ENCODE measurements around the gene LGALS13.

DNA sequence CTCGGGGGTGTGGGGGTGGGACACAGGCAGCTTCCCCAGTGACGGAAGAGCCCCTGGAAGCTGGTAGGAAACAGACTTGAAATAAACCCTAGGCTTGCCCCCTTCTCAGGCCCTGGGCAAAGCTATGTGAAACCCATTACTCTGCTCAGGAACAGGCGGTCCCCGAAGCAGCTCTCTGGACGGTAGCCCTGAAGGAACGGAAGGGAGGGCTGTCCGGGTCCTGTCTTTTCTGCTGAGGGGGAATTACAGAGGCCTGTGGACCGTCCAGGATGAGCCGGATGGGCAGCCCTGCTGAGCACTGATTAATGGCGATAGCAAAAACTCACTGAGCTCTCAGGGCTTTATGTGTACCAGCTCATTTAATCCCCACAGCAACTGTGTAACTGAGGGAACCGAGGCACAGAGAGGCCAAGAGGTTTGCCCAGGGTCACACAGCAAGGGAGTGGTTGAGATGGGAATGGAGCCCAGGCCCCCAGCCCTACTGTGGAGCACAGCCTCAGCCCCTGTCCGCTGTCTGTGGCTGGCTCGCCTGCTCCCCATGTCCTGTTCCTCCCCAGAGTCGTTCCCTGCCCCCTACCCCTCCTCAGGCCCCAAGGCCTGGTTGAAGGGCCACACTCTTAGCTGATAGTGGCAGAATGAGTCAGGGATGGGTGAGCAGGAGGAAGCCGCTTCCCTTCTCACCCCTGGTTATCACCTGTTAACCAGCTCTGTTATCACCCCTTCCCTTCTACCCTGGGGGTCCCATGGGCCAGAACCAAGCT is 21.4 kb downstream of the CAPN12 start:
- PRO-cap = no peak

GRCh38 chr19:38727583-38727810 is 16.8 kb downstream of the CAPN12 start:
- PRO-cap = unidirectional peak, plus-strand start at chr19:38727747

DNA sequence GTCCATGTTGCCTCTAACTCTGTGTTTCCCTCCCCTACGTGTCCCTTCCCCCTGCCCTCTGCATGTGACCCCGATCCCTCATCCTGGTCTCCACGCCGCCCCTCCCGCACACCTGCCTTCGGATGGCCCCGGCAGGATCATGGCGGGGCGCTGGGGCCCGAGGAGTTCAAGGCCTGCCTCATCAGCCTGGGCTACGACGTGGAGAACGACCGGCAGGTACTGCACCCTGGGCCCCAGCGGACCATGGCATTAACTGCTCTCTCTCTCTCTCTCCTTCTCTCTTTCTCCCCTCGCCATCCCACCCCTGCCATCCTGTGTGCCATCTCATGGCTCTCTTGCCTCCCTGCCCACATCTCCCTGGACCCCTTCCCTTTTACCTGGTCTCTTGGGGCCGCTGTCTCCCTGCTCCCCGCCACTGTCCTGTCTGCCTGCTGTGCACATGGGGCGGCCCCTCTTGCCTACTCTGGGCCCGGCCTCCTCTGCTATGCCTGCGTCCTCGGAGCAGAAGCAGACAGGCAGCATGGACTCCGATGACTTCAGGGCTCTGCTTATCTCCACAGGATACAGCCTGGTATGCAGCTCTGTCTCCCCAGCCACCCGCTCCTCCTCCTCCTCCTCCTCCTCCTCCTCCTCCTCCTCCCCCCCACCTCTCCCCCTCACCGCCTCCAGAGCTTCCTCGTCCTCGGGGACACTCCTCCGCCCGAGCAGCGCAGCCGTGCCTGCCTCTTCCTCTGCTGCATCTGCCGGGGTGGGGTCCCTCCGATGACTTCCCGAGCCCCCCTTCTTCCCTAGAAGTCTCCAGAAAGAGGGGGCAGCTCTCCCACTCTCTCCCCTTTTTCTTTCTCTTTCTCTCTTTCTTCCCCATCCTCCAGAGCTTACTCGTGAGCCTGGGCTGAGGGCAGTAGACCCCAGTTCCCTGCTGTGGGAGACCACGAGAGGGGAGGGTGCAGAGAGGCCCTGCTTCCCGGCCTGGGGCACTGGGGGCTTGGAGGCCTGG is 16.2 kb downstream of the CAPN12 start:
- PRO-cap = no peak

GRCh38 chr19:38830084-38830447 is 1.5 kb downstream of the ECH1 start:
- PRO-cap = no peak

- PRO-cap = no peak
Observed at GRCh38 chr19:38837487-38838250, 6.1 kb upstream of the ECH1 start.

GRCh38 chr19:38840566-38841354 is 9.0 kb downstream of the HNRNPL start:
- PRO-cap = no peak

GRCh38 chr19:38841814-38843053 is 7.6 kb downstream of the HNRNPL start:
- PRO-cap = no peak

DNA sequence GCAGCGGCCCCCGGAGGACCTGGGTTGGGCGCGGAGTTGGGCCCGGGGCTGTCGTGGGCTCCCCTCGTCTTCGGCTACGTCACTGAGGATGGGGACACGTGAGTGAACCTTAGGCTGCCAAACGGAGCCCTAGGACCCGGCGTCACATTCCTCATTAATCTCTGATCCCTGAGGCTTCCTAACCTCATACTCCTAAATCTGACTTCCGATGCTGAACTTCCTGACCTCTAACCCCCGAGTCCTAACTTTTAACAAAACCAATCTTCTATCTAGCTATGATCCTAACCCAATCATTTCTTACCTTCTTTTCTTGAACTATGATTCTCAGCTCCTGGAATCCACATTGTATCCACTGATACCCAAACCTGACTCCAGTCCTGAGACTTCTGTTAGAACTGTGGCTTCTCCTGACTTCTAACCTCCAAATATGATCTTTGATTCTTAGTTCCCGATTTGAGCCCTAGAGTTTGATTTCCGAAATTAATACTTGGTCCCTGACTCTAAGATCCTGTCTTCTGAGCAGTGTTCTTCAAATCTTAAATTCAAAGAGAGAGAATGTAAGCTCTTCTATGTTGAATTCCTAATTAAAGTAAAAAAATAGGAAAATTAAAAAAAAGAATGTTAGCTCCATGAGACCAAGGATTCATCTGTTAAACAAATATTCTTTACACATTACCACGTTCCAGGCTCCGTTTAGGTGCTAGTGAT is 499 bp downstream of the NFKBIB start:
- PRO-cap = bidirectional peak, plus-strand start at position 147 of the sequence, minus-strand start at position 76 of the sequence

GRCh38 chr19:39053546-39054361 is 21.4 kb upstream of the FBXO27 start:
- PRO-cap = no peak

DNA sequence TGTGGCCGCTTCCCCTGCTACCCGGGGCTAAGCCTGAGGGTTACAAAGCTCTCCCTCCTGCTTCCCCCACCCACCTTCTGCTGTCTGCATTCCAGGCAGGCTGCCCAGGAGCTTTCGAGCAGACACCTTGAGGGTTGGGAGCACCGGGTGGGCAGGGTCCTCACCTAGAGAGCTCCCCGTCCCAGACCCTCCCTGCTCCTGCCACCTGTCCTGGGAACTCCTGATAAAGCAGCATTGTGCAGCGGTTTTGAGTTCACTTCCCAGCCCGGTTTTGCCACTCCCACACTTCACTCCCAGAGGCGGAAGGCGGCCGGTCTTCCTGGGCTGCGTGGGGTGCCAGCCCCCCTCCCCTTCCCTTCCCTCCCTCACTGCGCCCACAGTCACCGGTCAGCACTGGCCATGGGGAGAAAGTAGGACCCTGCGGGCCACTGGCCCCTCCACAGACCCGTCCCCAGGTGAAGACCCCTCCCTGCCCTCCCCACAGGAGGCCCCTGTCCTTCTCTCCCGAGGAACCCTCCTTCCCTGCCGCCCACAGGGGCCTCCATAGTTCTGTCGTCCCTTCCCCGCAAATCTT is 8.0 kb downstream of the PAK4 start:
- PRO-cap = bidirectional peak, plus-strand start at position 290 of the sequence, minus-strand start at position 222 of the sequence

DNA sequence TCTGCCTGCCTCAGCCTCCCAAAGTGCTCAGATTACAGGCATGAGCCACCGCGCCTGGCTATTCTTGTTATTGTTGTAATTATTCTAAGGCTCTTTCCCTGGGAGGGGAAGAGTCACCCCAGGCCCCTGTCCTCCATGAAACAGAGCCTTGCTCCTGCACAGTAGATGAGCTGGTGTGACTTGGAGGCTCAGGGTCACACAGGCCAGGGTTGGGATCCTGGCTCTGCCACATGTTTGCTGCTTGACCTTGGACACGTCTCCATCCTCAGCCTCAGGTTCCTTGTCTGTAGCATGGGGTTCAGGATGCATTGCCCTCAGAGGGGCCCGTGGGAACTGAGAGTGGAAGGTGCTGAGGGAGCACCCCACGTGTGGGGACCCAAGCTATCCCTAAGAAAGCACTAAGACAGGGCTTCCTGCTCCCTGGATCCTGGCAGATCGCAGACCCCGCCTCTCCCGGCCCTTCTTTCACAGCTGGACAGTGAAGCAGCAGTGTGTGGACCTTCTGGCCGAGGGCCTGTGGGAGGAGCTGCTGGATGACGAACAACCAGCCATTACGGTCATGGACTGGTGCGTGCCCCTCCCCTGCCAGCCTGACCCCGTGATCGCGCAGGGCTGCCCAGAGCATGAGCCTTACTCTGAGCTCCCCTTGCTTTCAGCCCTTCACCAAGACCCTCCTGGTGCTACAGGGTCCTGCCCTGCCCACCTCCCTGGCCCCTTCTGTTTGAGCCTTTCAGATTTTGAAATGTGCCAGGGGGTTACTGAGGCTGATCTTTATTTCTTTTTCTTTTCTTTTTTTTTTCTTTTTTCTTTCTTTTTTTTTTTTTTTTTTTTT is 2.2 kb downstream of the NCCRP1 start:
- PRO-cap = no peak

DNA sequence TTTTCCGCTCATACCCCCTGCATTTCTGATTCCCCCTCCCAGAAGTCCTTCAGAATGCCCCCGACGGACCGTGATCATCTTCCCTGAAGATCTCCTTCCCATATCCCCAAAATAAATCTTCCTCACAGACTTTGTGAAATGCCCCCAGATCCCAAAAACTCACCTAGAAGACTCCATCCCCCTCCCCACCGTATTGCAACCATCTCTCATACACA is 976 bp downstream of the SAMD4B start:
- PRO-cap = no peak

DNA sequence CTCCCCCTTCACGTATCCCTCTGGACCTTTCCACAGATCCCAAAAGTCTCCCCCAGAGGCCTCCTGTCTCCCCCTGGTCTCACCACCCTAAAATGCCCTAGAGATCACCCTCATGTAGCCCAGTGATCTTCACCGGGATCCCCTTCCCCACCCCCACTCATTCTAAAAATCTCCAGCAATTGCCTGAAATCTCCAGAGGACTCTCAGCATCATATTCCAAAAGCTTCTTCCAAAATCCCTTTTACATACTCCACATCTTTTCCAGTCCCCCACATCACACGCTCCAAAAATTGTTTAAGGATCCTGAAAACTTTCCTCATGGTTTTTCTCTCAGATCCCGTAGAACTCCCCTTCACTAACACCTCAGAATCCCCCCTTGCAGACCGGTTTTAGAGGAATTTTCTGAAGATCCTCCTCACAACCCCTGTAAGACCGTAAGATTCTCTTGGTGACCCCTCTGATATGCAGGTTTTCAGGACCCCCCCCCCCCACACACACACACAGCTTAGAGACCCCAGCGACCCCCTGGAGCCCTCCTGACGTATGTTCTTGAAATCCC is 1.4 kb downstream of the SAMD4B start:
- PRO-cap = no peak

DNA sequence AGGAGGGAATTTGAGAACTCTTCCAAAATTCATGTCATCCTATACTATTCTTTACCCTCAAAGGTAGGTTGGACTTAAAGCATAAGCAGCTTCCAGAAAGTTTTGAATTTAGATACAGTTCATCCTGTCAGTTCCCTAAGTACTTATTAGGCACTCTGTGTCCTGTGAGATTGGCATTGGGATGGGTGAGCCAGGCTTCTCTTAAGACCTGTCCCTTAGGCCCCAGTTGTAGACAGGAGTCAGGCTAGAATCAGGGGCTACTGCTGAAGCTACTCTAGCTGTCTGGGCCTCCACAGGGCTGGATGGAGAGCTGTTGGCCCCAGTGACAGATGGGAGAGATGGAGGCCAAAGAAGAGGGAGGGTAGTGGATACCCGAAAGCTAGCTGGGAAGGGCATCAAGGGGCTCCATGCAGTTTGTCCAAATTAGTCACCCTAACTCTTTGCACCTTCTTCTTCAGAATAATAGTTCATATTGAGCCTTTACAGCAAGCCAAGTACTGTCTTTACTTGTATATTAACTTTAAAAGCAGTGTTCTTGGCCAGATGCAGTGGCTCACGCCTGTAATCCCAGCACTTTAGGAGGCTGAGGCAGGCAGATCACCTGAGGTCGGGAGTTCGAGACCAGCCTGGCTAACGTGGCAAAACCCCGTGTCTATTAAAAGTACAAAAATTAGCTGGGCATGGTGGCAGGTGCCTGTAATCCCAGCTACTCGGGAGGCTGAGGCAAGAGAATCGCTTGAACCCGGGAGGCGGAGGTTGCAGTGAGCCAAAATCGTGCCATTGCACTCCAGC is 15.4 kb downstream of the SAMD4B start:
- PRO-cap = no peak

GRCh38 chr19:39372096-39372990 is 18.6 kb downstream of the PAF1 start:
- PRO-cap = no peak

- PRO-cap = no peak
Observed at GRCh38 chr19:39413933-39415107, 1.9 kb downstream of the PLEKHG2 start.

DNA sequence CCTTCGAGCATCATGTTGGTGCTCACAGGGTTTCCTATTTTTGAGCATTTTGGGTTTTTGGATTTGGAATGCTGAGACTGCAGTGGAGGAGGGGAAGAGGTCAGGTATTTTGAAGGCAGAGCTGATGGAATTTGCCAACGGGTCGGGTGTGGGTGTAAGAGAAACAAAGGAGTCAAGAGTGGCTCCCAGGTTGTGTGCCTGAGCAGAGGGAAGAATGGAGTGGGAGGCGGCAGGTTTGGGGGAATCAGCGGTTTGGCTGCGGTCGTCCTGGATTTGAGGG is 14.7 kb upstream of the TIMM50 start:
- PRO-cap = no peak

- PRO-cap = no peak
Observed at GRCh38 chr19:39602299-39602605, at the start of gene LGALS13. Gene LGALS13 (plus strand): TSS chr19:39602524.

DNA sequence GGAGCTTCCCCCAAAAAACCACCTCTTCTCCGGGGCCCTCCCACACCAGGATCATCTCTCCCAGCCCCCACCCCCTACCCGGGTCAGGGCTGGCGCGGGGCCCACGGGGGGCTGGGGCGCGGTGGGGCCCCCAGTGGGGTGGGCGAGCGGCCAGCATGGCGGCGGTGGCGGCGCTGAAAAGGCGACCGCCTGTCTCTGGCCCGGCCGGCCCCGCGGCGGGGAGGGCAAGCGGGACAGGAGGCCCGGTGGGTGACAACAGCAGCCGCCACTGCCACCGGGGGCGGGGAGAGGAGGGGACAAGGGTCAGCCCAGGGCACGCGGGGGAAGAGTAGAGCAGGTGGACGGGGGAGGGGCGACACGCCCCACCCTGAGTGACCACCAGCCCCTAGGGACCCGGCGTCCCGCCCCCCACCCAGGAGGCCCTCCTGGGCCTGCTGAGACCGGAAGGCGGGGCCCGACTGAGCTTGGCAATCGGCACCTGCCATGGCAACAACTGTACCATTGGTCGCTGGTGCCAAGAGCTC is 711 bp downstream of the DYRK1B start:
- PRO-cap = bidirectional peak, plus-strand start outside the sequence, minus-strand start at position 433 of the sequence

DNA sequence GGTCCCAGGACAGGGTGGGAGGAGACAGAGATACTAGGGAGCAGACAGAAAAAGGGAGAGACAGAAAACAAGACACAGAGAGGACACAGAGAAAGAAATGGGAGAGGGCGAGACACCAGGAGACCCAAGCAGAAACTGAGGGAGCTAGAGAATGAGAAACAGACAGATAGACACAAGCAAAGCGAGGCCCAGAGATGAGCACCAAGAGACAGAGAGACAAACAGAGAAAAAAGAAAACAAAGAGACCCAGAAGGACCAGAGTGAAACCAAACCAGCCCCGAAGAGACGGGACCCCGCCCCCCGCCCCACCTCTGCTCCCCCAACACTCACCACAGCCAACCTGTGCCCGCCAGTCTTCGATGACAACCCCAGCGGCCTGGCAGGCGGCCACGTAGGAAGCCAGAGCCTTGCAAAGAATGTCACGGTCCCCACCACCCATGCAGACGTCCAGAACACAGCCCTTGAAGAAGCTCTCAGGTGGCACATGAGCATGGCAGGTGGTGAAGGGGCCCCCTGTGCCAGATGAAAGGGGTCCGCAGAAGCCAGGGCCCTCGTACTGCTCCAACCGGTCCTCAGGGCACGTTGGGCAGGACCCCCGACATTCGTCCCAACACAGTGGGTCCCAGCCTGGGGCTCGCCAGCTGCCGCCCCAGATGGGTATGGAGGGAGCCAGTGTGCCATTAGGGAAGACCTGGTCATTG is 31.3 kb upstream of the FBL start:
- PRO-cap = no peak

Data from left colon (tissue), 1 donor.